Metastatic Liver Carcinoma in the Adrenal Gland (tissue), 2 donors: ENCODE results near the gene ROR2.

DNA sequence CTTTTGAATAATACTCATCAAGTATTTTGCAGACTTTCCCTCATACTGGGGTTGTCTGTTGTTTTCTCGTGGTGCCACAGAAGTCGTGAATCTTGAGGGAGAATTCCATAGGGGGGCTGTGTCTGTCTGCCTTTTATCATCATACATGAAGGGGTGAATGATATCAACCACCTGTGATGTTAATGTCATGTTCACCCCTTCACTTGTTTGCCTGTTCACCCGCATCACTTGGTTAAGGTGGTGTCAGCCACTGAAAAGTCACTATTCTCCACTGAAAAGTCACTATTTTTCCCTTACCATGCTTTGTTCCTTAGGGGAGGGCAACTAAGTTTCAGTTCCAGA is 484.3 kb downstream of the GADD45G start:
- PRO-cap, 2 experiments: no peak in any of the 2 experiments

GRCh38 chr9:90432728-90433378 is 209.8 kb downstream of the DIRAS2 start:
- PRO-cap, 2 experiments: no peak in any of the 2 experiments

DNA sequence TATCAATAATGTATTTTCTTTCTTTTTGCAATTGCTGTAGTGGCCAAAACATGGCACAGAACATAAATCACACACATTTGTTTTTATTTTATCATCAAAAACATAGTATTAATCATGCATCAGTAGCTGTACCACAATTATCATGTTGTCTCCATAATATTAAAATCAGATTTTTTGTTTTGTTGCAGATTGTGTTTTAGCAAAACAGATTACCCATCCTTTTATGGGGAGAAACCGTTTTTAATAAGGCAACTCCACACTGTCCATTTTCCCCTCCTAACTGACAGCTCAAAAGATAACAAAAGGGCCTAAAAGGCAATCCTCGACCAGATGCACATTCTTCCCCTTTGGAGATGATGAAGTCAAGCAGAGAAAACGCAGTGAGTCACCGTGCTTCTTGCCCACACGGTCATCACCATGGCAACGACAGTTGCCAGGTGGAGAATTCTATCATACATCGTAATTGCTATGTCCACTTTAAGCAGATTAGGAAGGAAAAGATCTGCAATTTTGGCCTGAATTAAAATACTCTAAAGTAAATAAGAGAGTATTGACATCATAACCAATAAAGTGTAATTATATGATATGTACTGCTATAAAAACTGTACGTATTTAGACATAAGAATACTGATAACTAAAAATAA is 96.5 kb downstream of the DIRAS2 start:
- PRO-cap, 2 experiments: no peak in any of the 2 experiments

GRCh38 chr9:90935047-90935603 is 133.5 kb downstream of the SYK start:
- PRO-cap, 2 experiments: no peak in any of the 2 experiments

GRCh38 chr9:91042822-91044031 is 241.6 kb downstream of the SYK start:
- PRO-cap, 2 experiments: no peak in any of the 2 experiments

DNA sequence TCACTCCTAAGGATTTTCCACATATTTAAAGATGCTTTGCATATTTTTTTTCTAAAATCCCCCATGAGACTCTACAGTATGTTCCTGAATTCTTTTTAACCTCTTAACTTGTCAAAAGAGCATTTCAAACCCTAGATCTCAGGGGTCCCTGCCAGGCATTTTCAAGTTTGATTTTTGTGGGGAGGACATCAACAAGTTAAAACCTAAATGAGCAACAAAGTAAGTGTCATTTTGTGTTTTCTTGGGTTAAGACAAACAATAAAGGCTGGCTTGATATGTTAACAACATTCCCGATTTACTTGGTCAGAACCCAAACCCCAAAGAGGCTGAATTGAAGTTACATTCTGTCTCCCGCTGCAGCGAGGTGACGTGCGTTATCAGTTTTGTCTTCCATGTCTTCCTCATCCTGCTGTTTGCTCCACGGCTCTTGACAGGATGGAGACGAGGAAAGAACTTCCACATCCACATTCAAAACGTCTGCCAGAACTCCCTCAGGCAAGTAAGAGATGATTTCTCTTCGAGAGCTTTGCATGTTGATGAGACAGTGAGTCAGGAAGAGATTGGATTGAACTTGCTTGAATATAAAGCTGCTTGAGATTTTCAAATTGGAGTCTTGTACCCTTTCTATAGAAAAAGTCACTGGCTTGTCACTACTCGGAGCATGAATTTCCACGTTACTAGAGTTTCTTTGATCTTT is 242.7 kb downstream of the AUH start:
- PRO-cap, 2 experiments: no peak in any of the 2 experiments

DNA sequence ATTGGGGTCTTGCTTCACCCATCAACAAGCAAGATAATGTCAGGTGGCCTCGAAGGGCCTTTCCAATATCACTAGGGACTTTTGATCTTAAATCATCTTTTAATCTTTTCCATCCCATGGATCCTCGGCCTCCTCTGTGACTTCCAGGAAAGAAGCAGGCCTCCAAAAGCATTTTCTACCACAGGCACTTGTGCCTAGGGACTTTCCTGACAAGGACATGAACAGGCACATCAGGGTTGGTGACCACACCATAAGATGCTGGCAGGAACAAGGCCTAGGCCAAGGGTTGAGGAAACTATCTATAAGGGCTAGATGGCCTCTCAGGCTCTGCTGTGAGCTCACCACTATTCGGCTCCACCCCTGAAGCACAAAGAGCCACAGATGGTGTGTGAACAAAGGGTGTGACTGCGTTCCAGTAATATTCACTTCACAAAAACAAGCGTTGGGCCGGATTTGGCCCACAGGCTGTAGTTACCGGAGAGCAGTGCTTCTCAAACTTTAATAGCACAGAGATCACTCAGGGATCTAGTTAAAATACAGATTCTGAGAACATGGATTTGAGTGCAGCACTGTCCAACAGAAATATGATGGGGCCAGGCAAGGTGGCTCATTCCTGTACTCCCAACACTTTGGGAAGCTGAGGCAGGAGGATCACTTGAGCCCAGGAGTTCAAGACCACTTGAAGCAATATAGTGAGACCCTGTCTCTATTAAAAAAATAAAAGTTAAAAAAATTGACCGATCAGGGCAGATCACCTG is 204.8 kb downstream of the AUH start:
- PRO-cap, 2 experiments: no peak in any of the 2 experiments

DNA sequence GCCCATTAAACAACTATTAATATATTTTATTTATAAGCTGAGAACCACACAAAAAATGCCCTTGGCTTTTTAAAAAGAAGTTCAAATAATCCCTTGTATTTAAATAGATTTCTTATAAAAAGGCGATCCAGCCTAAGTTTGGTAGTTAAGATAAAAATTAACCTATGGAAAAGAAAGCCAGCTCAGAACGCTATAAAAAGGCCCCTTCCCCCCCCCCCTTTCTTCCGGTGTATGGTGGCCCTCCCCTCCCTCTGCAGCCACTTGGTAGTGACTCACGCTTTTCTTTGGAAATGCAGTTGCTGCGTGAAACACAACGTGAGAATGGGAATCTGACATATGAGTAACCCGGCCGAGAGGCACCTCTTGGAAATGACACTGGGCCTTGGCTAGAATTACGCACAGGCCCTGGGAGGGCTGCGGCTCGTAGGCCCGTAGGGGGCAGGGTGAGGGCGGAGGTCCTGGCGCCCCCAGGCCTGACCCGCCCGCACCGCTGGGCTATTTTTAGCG is 168.9 kb downstream of the AUH start:
- PRO-cap, 2 experiments: peak in 2 of 2 experiments; most common plus-strand start position 222 of the sequence (in 2); most common minus-strand start position 374 of the sequence (in 1)

- PRO-cap, 2 experiments: peak in 2 of 2 experiments; most common plus-strand start chr9:91193384 (in 2); most common minus-strand start chr9:91193684 (in 1)
Measured at GRCh38 chr9:91193309-91194014, 168.3 kb downstream of the AUH start.

DNA sequence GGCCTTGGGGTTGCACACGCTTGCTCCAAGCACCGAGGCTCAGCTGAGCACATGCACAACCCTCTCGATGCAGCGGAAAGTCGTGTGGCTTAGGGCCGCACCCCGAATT is 167.8 kb downstream of the AUH start:
- PRO-cap, 2 experiments: no peak in any of the 2 experiments

DNA sequence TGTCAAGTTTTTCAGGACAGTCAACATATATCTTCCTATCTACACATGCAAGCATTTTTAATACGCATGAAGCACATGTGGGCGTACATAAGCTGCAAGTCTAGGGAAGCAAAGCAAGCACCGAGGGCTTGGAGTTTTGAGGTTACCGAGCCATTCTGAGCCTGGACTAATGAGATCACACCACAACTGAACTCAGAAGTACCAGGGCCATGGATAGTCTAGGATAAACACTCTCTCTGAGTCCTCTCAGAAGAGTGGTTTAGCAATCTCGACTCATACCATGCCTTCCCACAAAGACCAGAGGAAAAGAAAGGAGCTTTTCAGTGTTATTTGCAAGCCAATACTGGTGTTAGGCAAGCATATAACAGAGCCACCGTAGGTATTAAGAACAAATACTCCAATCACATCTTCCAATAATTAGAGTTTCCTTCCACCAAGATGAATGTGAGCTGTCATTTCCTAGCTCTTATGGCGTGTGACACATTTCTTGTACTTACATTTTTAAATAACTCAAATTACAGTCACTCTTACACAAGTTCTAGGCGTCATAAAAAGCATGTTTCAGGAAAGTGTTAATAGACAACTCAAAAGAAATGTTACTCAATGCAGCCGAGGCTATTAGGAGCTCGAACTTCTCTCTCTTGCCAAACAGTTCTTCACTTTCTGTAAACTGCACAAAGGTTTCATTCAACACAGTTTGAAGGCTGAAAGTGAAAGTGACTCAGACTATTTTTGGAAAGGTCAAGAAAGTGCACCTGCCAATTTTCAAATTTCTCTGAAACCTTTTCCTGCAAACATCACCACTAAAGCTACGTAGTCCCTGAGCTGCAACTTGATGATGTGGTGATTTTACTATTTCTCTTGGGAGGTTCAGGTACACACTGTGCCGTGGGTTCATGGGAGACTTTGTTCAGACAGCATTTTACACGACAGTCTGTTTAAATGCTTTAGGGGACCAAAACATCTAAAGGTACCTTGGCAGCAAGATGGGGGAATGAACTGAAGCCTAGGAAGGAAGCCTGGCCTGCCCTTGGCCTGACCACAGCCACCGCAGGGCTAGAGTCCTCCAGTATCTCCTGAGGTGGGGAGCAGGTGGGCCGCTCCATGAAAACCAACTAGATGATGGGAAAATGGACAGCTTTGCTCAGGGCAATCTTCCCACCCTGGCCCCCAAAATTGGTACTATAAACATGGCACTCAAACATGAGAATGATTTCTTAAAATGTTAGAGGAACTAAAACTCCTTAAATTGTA is 153.8 kb downstream of the AUH start:
- PRO-cap, 2 experiments: peak in 2 of 2 experiments; most common plus-strand start position 852 of the sequence (in 2); most common minus-strand start position 672 of the sequence (in 1)

DNA sequence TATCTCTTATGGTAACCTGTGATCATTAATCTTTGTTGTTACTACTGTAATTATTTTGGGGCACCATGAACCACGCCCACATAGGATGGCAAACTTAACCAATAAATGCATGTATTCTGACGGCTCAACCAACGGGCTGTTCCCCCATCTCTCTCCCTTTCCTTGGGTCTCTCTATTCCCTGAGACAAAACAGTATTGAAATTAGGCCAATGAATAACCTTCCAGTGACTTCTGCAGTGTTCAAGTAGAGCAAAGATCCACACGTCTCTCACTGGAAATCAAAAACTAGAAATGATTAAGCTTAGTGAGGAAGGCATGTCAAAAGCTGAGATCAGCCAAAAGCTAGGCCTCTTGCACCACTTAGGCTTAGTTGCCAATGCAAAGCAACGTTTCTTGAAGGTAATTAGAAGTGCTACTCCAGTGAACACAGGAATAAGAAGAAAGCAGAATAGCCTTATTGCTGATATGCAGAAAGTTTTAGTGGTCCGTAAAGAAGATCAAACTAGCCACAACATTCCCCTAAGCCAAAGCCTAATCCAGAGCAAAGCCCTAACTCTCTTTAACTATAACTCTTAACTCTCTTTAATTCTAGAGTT is 68.6 kb downstream of the AUH start:
- PRO-cap, 2 experiments: no peak in any of the 2 experiments

- PRO-cap, 2 experiments: no peak in any of the 2 experiments
Measured at GRCh38 chr9:91403044-91403924, 20.3 kb downstream of the NFIL3 start.

- PRO-cap, 2 experiments: no peak in any of the 2 experiments
Measured at GRCh38 chr9:91407748-91408319, 15.8 kb downstream of the NFIL3 start.

DNA sequence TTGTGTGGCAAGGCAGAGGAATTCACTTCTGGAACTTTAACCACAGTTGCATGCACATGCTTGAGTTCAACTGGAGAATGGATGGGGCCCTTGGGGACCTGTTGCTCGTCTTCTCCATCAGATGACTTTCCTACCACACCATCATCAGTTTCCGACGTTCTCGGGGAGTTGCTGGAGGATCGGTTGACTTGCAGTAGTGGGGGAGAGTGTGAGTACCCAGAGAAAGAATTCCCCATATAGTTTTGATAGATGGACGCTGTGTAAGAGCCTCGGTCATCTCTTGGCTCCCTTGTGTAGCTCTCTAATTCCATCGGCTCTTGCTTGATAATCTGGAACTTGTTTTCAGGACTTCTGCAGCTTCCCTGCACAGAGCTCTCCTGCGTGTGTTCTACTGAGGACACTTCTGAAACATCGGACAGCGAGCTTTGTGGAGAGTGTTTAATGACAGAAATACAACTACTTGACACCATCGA is 13.8 kb downstream of the NFIL3 start:
- PRO-cap, 2 experiments: no peak in any of the 2 experiments

- PRO-cap, 2 experiments: no peak in any of the 2 experiments
Measured at GRCh38 chr9:91950049-91951091, at the start of gene ROR2. ROR2 (minus strand) TSS chr9:91950228.

GRCh38 chr9:92140417-92140616 is 25.1 kb upstream of the SPTLC1 start:
- PRO-cap, 2 experiments: no peak in any of the 2 experiments

DNA sequence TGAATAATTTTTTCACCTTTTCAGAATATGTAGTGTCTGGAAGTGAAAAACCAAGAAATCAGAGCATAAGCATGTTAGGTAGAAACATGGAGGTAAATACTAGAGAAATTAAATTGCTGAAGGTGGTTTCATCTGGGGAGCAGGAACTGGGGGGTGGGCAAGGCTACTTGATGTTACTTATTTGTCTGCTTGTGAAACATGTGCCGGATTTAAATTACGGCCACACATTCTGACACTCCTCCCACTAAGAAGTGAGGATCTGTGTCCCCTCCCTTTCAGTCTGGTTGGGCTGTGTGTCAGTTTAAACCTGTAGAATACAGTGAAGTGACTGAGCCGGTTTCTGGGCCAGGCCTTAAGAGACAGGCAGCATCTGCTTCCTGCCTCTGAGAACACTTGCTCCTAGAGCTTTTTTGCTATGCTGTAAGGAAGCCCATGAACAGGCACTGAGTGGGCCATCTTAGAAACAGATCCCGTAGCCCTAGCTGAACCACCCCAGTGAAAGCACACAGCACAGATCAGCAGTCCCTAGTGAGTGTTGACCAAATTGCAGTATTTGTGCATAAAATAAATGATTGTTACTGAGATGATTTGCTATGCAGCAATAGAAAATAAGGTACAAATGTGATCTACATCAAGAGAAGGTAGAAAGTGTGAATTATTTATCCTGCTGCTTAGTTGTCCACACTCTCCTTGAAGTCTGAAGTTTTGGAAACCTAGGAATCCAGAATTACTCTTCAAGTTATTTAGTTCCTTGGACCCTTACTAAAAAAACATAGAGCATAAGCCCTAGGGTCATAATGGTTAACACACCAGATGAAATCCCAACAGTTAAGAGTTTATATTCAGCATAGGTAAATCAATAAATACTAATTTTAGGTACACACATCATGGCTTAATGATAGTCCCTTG is 2.5 kb upstream of the IARS1 start:
- PRO-cap, 2 experiments: no peak in any of the 2 experiments

GRCh38 chr9:92473526-92473735 is 49.2 kb upstream of the OMD start:
- PRO-cap, 2 experiments: no peak in any of the 2 experiments

DNA sequence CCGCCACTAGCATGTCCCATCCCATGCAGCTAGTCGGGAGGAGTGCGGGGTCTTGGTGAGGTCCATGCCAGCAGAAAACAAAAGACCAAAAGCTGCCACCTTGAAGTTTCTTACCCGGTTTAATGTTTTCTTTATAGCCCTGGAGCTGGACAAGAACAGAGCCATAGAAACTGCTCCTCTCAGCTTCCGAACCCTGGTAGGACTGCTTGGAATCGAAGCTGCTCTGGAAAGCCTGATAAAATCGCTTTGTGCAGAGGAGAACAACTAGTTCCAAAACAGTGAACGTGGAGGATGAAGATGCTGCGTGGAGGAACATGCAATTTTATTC is 57.1 kb downstream of the IPPK start:
- PRO-cap, 2 experiments: no peak in any of the 2 experiments